ENCODE results near the gene CBR4.

DNA sequence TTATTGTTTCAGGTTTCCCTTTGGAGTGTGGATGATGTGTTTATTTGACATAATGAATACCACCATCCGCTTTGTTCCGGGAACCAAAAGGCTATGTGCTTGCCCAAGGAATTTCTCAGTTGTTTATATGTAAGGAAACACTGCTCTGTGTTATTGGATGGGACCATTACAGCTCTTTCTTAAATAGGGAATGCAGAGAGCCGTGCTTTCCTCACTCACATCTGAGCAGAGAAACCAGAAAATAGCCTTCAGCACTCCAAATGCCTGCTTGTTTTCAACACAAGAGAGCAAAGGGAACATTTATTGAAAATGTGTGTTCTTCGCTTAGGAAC, 194.1 kb downstream of the CBR4 start:
- PRO-cap: no peak

- PRO-cap: no peak
Observed at GRCh38 chr4:168875940-168876498, 134.0 kb downstream of the CBR4 start.

DNA sequence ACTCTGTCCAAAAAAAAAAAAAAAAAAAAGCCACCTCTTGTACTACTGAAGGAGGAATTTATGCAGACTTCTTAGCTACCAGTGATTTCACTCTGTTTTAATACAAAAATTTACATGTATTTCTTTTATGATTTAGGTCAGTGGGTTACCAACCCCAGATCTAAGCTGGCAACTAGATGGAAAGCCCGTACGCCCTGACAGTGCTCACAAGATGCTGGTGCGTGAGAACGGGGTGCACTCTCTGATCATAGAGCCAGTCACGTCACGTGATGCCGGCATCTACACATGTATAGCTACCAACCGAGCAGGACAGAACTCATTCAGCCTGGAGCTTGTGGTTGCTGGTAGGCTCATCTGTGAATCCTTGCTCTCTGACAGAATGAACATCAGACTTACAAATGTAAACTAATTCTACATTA, 88.6 kb downstream of the CBR4 start:
- PRO-cap: no peak

DNA sequence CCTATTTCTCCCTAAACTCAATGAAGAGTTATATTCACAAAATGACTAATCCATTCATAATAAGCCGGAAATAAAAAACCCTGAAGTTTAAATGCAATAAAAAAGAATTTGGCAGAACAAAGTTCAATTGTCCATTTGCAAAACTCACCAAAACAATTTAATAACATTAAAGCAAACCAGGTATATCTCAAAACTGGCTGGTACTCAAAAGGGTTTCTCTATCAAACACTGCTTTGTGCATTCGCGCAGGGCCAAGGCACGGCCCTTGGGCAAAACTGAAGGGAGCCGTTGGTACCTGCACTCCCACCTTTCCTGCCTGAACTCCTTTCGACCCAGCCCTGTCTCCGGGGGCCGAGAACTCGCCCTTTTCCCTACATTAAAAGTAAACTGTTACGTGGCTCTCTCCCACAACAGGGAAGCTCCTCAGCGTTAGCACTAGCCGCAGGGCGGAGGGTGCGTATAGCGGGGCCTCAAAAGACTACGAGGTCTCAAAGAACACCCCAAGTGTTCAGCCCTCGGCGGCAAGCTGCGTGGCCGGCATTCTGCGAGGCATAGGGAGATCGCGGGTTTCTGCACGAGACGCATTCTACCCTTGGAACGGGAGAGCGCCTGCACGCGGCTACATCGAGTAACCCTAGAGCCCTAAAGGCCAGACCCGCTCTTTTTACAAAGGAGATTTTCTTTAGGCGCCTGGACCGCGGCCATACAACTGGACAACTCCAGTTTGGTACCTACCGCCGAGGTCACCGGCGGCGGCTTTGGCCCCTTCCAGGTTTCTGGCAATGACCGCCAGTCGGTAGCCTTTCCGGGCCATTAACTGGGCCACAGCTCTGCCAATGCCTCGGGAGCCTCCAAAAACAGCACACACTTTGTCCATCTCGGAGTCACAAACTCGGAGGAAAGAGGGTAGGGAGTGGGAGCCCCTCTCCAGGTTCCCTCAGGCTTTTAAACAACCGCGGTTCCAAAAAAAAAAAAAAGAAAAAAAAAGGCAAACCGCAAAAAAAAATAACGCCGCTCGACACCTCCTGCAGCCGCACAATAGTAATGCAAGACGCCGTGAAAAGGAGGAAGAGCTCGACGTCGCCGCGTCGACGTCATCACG, at the start of gene CBR4:
Gene CBR4, minus strand, starts transcription at position 1,043 of the 1,102 bp plus-strand sequence.
- PRO-cap: bidirectional peak, plus-strand start outside the sequence, minus-strand start at position 1,037 of the sequence

- PRO-cap: no peak
Observed at GRCh38 chr4:169068229-169068781, 58.2 kb upstream of the CBR4 start.

DNA sequence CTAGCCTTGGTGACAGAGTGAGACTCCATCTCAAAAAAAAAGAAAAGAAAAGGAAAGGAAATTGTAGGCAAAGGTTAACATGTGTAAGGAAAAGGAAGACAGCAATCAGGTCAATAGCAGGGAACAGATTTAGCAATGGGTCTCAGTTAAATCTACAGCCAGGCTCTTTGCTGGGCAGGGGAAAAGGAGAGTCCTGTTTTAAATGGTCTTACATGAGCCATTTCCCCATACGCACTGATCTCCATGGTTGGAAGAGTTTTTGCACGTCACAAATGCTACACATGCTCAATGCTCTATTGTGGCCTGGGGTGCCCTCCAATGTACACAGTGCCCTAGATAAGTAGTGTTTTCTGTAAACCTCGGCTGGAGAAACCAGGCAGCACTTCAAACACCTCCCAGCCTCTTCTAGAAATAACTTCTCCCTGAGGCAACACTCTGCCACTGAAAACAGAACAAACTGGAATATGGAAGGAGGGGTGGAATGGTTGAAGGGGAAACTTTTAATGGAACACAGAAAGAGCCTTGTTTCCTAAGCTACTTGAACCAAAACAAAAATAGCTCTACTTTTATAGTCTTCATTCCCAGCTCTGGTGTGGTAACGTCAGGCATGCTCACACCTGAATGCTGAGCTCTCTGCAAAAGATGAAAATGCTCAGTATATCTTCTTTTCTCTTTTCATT, 123.8 kb upstream of the CBR4 start:
- PRO-cap: no peak

DNA sequence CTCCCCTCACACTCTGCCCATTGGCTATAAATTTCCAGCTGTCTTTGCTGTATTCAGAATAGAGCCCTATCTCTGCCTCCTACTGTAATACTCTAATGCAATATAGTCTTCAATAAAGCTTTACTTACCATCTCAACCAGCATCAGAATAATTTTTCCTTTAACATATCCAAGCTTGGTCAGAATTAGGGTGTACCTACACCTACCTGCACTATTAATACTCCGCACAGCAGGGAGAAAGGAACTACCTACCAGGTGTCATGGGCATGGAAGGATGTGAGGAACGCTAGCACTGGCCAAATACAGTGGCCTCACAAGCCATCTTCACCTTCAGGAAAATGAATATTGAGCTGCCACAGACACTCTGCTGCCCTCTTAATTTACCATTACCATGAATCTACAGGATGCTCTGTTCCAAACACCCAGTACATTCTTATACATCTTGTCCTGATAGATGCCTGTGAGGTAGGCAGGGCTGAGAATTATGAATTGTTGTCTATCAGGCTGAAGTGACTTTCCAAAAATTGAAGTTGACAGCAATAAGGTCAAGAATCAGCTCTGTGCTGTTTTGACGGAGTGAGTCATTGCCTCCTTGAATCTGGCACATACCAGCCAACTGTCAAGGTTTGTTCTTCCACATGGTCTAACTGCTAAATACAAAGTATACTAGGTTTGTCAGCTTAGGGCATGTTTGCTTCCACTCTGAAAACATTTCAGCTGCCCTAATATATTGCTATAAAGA, 32.5 kb downstream of the SH3RF1 start:
- PRO-cap: no peak

DNA sequence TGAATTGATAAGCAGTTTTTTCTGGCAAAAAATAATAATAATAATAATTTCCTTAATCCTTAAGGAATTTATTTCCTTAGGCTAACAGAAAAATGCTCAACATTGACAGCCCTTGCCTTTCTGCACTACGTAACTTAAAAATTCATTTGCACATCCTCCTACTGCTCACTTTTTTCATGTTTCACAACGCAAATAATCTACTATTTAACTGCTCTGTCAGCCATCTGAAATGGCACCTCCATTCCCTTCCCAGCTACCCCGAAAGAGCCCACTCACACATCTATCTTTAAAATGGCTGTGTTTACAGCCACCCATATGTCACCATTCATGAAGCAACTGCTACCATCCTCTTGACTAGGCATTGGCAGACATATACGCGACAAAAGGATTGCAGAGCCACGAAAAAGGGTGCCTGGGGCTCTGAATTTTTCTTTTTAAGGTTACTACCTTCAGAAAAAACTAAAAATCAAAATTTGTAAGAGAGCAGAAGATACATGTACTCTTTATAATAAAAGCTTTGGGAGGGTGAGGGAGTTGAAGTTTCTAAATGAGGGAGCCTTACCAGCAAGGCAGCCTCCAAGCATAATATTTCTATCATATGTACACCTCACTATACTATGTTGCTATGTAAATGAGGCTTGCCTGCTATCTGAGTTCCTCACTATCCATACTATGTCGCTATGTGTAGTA, 11.5 kb downstream of the SH3RF1 start:
- PRO-cap: no peak

GRCh38 chr4:169271460-169271853, 701 bp upstream of the SH3RF1 start:
- PRO-cap: no peak

GRCh38 chr4:169618408-169618709, 2.0 kb upstream of the CLCN3 start:
- PRO-cap: no peak

- PRO-cap: no peak
Observed at GRCh38 chr4:169724152-169725337, 33.2 kb downstream of the HPF1 start.

DNA sequence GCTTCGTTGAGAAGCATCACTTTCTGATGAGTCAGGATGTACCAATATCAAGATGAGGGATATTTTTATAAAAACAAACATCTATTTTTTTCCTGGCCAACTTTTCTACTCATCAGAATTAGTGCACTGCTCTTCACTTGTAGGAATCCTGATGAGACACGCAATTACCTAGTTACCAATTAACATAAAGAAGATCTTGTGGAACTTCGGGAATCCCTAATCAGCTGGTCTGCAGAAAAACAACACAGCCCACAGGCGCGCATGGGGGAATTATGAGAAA, 51.1 kb downstream of the MFAP3L start:
- PRO-cap: no peak

- PRO-cap: no peak
Observed at GRCh38 chr4:171044065-171044421, 769.2 kb upstream of the GALNTL6 start.

GRCh38 chr4:172028071-172028404, 214.8 kb downstream of the GALNTL6 start:
- PRO-cap: no peak

GRCh38 chr4:172963613-172964006, 205.0 kb upstream of the GALNT7 start:
- PRO-cap: no peak

GRCh38 chr4:173264756-173265190, 69.4 kb downstream of the HMGB2 start:
- PRO-cap: no peak

GRCh38 chr4:173371729-173372626, 1.2 kb downstream of the SAP30 start:
- PRO-cap: bidirectional peak, plus-strand start at chr4:173371981, minus-strand start at chr4:173372036

DNA sequence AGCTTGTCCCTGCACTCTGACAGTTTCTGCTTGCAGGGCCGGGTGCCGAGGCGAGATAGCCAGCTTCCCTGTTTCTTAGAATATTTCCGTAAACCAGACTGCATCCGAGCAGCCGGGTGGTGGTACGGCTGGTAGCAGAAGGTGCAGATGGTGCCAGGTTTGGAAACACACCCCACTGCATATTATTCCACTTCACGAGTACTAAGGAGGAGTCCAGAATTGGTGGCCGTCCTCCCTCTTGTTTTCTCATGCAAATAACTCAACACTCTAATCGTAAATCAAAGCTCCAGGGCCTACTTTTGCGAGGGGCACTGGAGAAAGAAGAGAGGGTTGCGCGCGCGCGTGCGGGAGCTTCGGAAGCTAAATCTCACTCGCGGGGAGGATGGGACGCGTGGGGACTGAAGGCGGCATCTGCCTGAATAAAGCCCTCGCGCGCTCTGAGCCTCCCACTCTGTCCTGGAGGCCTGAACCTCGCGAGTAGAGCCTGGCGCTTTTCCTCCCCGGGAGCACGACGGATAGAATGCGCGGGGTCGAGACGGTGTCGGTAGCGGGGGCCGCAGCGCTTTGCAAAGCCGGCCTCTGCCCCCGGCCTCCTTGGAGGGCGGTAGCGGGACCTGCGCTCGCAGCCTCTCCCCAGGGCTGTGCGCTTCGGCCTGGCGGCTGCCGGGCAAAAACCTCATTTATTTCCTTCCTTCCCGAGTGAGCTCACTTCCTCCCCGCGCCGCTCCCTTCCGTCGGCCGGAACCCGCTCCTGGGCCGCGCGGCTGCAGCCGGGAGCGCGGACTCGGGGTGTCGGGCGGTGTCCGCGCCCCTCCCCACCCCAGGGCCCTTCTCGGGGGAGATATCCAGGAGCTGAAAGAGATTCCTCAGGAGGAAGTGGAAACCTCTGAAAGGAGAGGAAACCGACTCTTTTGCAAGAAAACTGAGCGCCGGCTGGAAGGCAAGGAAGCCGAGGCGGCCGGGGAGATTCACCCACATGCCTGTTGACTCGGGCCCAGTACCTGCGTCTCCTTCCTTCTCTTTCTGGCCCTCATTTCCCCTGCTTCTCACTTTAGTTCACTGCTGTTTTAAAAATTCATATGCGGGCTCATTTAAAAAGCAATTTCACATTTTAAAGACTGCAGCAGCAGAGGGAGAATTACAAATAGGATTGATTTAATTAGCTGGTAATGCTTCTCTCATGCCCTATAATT, 20.7 kb downstream of the HAND2 start:
- PRO-cap: bidirectional peak, plus-strand start at position 740 of the sequence, minus-strand start at position 649 of the sequence

- PRO-cap: no peak
Observed at GRCh38 chr4:173523072-173523448, 7.0 kb downstream of the HAND2 start.

GRCh38 chr4:173533668-173534968, 4.1 kb upstream of the HAND2 start:
- PRO-cap: no peak

Data from ReNcell CX (cell line).